Heart left ventricle (tissue), 7 donors: ENCODE measurements around the genes DIO1, TTC4 and TTC22.

DNA sequence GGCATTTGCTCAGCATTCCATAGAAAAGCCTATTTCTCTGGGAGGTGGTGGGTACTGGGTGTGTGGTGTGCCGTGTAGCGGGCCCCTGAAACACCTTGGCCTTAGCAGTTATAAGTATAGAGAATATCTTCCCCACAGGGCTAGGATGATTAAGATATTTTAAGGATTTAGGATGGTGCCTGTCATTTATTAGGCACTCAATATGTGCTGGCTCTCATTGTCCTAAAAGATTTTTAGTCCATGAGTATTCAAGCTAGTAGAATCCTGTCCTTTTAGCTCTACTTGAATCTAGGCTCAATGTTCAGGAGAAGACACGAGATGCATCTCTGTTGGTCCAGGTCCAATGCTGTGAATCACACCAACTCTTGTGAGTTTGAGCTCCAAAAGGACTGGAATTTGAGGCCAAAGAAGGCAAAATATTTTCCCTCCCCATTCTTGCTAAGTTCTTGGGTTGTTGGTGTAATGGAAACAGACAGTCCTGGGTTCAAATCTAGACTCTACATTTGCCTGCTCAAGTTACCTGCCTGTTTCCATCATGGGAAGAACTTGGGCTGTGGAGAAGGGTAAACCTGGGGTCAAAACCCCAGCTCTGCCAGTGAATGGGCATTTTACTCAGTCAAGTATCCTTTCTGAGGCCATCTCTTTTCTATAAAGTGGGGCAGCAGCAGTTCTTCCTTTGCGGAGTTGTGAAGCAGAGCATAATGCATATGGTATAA lies 1.4 kb upstream of the PODN start:
- PRO-cap, 6 experiments: no peak in any of the 6 experiments
- RAMPAGE, long total RNA, 2 experiments: no peak in any of the 2 experiments
- RRBS: no CpG with 5 or more reads among the region's 4 CpGs

- PRO-cap, 6 experiments: no peak in any of the 6 experiments
- RAMPAGE, long total RNA, 2 experiments: no peak in any of the 2 experiments
- RRBS: 39% methylated on average over 2 of the region's 10 CpGs
Observed at GRCh38 chr1:53081780-53082258, 19.8 kb downstream of the PODN start.

DNA sequence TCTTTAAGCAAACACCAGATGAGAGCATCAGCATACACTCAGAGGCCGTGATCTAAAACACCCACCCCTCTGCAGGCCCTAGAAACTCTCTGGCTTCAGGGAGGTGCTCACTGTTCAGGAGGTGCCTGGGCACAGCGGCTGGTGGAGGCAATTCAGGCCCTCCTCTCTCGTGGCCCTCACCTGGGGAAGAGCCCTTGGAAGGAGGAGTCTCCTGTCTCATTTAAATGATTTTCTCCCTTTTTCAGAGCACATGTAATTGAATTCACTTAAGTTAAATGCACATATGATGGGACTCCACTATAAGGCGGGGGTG lies 16.4 kb downstream of the SLC1A7 start:
- PRO-cap, 6 experiments: no peak in any of the 6 experiments
- RAMPAGE, long total RNA, 2 experiments: no peak in any of the 2 experiments
- RRBS: no CpG with 5 or more reads among the region's 4 CpGs

DNA sequence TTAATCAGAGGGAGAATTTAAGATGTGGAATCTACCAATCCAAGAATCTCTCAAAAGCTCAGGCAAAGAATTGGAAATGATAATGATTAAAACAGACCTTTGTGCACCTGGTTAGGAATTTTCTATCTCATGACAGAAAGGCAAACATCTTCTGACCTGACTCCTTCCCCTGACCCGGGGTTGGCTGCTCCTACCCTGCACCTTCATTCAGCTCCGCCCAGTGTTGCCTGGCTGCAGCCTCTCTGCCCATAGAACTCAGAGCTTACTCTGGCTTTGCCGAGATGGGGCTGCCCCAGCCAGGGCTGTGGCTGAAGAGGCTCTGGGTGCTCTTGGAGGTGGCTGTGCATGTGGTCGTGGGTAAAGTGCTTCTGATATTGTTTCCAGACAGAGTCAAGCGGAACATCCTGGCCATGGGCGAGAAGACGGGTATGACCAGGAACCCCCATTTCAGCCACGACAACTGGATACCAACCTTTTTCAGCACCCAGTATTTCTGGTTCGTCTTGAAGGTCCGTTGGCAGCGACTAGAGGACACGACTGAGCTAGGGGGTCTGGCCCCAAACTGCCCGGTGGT lies at the start of gene DIO1:
Gene DIO1, plus strand, starts transcription at position 258 of the 574 bp plus-strand sequence.
- PRO-cap, 6 experiments: no peak in any of the 6 experiments
- RAMPAGE, long total RNA, 2 experiments: no peak in any of the 2 experiments
- RRBS: no CpG with 5 or more reads among the region's 13 CpGs

- PRO-cap, 6 experiments: no peak in any of the 6 experiments
- RAMPAGE, long total RNA, 2 experiments: no peak in any of the 2 experiments
- RRBS: no CpG with 5 or more reads among the region's 5 CpGs
Observed at GRCh38 chr1:53909790-53910441, 15.9 kb downstream of the DIO1 start.

GRCh38 chr1:54225356-54226281 lies 25.7 kb downstream of the MRPL37 start:
- PRO-cap, 6 experiments: no peak in any of the 6 experiments
- RAMPAGE, long total RNA, 2 experiments: start-site peak on the minus strand in 1 of 2 experiments, at chr1:54226037-54226204 at its widest, 12 reads per replicate
- RRBS: 100% methylated on average over 2 of the region's 23 CpGs

DNA sequence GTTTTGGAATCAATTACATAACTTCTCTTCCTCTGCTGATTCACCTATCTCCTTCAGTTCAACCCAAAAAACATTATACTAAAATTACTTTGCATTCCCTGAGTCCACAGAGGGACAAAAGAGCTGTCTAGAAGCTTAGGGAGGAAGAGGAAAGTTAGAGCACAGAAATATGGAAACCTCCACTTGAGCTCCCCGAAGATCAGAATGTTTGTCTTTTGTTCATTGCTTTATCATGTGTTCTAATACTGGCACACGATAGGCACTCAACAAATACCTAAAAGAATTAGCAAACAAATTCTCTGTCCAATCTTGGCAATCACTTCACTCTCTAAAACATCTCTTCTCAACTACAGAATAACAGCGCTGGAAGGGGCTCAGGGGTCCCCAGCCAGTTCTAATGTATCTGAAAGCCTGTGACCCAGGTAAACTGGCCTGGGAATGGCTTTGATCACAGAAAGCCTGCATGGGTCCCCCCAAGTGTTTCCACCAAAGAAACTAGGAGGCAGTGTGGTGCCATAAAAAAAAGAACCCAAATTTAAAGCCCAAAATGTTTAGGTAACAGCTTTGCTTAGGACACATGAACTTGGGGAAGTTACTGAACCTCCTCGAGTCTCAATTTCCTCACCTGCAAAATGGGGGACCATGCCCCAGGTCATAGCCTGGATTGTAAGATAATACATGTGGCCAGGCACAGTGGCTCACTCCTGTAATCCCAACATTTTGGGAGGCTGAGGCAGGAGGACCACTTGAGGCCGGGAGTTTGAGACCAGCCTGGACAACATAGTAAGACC lies 160.3 kb downstream of the MRPL37 start:
- PRO-cap, 6 experiments: no peak in any of the 6 experiments
- RAMPAGE, long total RNA, 2 experiments: no peak in any of the 2 experiments
- RRBS: no CpG with 5 or more reads among the region's 5 CpGs

- PRO-cap, 6 experiments: peak in 1 of 6 experiments; most common minus-strand start chr1:54376847 (in 1)
- RAMPAGE, long total RNA, 2 experiments: no peak in any of the 2 experiments
- RRBS: no CpG with 5 or more reads among the region's 15 CpGs
Observed at GRCh38 chr1:54376394-54377731, 171.2 kb upstream of the ACOT11 start.

DNA sequence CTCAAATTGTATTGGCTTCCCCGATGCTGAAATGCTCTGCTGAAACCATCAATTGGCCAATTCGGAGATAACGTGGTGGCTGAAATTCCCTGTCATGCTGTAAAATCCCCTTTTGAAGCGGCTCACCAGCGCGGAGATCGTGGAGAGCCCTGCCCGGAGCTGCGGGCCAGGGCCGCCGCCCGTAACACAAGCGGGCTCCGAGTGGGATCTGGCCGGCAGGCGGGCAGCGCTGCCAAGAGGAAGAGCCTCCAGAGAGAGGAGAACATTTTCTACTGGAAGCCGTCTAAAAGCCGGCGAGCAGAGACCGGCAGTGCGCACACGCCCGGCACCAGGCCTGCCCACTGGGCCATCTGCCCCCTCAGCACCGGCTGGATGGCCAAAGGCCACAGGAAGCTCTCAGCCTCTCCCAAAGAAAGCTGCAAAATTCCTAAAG lies 157.4 kb upstream of the ACOT11 start:
- PRO-cap, 6 experiments: no peak in any of the 6 experiments
- RAMPAGE, long total RNA, 2 experiments: no peak in any of the 2 experiments
- RRBS: 51% methylated on average over 13 of the region's 25 CpGs

DNA sequence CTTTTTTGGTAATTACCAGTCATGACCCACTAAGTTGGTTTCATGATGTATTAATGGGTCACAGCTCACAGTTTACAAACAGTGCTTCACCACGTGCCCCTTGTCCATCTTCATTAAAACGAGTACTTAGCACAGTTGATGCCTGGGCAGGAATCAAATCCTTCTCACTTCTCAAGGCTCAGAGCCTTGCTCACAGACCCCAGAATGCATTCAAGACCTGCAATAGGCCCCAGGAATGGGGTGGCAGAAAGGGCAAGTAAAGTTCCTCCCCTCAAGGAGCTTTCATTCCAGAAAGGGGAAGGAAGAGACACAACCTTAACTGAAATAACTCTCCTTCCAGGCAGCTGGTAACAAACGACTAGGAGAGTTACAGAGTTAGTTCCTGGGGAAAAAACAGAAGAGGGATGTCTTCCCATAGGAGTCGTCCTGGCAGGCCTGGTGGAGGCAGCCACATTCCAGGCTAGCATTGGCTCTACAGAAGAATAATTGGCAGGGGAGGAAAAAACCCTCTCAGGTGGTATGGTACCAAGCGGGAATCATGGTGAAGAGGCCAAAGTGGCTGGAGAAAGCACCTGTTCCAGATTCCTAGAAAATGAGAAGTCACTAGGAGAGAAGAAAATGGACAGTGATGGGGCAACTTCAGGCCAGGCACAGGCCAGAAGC lies 155.4 kb upstream of the ACOT11 start:
- PRO-cap, 6 experiments: no peak in any of the 6 experiments
- RAMPAGE, long total RNA, 2 experiments: no peak in any of the 2 experiments
- RRBS: no CpG with 5 or more reads among the region's 5 CpGs

GRCh38 chr1:54463551-54464025 lies 84.4 kb upstream of the ACOT11 start:
- PRO-cap, 6 experiments: no peak in any of the 6 experiments
- RAMPAGE, long total RNA, 2 experiments: no peak in any of the 2 experiments
- RRBS: no CpG with 5 or more reads among the region's 8 CpGs

DNA sequence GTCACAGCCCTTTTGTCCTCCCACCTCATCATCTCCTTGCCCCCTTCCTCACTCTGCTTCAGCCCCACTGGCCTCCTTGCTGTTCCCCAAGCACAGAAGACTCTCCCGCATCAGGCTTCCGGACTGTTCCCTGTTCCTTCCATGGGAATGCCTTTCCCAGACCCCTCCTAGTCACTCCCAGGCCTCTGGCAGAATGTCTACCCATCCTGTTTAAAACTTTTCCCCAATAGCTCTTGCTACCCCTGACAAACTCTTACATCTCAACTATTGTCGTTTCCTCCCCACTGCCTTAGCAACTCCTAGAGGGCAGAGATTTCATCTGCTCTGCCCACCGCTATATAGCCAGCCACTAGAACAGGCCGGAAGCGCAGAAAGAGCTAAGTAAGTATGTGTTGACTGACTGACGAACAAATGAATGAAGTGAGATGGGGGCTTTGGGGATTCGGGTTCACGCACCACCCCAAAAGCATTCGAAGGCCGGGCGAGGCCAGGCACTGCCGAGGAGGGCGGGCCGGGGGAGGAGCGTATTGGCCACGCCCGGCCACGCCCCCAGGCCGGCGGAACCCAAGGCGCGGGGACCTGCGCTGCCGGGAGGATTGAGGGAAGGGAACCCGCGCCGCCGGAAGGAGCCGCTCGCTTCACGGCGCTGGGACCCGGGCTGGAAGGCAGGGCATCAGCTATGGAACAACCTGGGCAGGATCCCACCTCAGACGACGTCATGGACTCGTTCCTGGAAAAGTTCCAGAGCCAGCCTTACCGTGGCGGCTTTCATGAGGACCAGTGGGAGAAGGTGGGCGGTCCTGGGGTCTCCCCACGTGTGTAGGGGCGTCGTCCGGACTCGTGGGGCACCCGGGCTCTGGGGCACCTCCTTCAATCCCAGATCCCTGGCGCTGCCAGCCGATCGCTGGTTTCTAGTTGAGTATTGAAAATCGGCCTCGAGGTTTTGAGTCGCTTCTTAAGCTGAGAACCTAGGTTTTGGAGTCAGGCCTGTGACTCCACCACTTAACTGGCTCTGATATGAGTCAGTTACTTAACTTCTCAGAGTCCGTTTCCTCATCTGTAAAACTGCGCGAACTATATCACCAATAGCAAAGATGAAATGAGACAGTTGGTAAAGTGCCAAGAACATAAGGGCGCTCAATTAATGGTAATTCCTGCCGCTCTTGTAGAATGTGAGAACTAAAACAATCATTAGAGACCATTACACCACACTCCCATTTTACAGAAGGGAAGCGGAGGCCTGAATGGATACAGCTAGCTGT lies at the start of gene TTC4:
Gene TTC4, plus strand, starts transcription at position 632 of the 1,262 bp plus-strand sequence.
- PRO-cap, 6 experiments: peak in 6 of 6 experiments; most common plus-strand start position 636 of the sequence (in 5); most common minus-strand start position 496 of the sequence (in 6)
- RAMPAGE, long total RNA, 2 experiments: start-site peak on the plus strand in 2 of 2 experiments, centred at positions 639 to 641 of the sequence, 89 to 191 reads per replicate
- RRBS: 2% methylated on average over 5 of the region's 58 CpGs

DNA sequence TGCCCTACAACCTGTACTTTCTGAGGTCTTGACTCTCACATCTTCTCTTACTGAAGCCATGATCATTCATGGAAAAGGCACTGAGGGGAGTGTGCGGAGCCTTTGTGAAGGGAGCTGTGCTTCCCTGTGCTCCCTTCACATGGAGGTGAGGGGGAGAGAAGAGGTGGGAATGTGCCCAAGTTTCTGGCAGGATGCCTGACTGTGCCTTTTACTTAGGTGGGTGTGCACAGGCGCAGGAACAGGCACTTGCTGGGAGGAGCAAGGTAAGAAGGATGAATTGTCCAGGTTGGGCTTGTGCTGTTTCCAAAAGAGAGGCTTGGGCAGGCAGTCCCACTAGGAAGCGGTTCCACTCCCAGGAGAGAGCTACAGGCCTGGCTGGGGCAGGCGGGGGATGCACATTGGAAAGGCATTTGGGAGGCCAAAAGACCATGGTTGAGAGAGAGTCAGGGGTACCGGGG lies 1.0 kb downstream of the TTC22 start:
- PRO-cap, 6 experiments: no peak in any of the 6 experiments
- RAMPAGE, long total RNA, 2 experiments: no peak in any of the 2 experiments
- RRBS: no CpG with 5 or more reads among the region's 5 CpGs

DNA sequence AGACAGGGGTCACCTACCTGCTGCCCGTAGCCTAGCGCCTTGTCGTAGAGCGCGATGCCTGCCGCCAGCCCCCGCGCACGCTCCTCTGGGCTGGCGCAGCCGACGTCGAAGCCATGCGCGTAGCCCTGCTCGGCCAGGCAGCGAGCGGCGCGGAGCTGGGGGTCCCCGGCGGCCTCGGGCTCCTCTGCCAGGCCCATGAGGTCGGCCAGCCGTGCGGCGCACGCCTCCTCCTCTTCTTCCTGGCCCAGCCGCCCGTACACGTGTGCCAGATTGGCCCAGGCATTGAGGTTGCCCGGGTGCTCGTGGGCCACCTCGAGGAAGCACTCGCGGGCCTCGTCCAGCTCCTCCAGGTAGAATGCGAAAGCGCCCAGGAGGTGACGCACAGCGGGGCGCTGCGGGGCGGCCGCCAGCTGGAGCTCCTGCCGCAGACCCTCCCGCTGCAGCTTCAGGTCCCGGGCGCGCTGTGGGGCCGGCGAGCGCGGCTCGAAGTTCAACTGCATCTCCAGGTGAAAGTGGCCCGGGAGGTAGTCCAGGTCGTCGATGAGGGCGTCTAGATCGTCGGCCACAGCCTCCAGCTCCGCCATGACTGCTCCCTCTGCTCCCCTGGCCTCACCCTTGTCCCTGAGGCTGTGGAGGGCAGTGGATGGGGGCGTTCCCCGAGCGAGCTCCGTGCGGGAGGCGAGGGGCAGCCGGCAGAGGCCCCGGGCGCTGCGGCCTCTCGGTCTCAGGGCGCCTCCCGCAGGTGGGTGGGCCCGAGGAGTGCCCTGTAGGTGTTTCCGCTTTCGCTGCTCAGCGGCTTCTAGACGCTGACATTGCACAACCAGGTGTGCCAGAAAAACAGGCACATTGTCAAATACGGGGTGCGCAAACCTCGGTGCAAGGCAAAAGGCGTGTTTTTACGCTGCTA lies at the start of gene TTC22:
Gene TTC22, minus strand, starts transcription at position 744 of the 907 bp plus-strand sequence.
- PRO-cap, 6 experiments: no peak in any of the 6 experiments
- RAMPAGE, long total RNA, 2 experiments: no peak in any of the 2 experiments
- RRBS: 3% methylated on average over 6 of the region's 85 CpGs

GRCh38 chr1:54887332-54887755 lies 349 bp upstream of the DHCR24 start:
- PRO-cap, 6 experiments: peak in 6 of 6 experiments; most common plus-strand start chr1:54887410 (in 3)
- RAMPAGE, long total RNA, 2 experiments: no peak in any of the 2 experiments
- RRBS: under 1% methylated on average over 12 of the region's 32 CpGs

DNA sequence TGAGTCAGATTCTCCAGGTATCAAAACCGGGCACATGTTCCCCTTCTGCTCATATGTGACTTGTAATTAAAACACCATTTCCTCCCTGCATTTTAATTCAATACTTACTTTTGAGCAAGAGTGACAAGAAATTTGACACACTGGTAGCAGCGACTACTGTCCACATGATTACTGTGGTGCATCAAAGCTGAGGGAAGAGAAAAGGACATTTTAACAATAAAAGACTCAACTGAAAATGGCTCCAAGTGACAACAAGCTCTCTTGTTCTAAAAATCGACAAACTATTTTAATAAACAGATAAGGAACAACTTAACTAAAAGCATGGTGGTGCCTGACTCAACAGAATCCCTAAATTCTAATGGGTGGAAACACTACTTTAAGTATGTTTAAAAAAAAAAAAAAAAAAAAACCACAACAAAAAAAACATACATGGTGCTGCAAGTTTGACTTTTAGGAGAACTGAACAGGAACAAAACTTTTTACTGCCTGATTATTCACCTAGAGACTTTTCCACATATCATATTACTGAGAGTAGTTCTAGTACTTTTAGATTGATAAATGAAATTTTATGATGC lies 34.5 kb downstream of the PCSK9 start:
- PRO-cap, 6 experiments: no peak in any of the 6 experiments
- RAMPAGE, long total RNA, 2 experiments: no peak in any of the 2 experiments
- RRBS: no CpG with 5 or more reads among the region's 3 CpGs

DNA sequence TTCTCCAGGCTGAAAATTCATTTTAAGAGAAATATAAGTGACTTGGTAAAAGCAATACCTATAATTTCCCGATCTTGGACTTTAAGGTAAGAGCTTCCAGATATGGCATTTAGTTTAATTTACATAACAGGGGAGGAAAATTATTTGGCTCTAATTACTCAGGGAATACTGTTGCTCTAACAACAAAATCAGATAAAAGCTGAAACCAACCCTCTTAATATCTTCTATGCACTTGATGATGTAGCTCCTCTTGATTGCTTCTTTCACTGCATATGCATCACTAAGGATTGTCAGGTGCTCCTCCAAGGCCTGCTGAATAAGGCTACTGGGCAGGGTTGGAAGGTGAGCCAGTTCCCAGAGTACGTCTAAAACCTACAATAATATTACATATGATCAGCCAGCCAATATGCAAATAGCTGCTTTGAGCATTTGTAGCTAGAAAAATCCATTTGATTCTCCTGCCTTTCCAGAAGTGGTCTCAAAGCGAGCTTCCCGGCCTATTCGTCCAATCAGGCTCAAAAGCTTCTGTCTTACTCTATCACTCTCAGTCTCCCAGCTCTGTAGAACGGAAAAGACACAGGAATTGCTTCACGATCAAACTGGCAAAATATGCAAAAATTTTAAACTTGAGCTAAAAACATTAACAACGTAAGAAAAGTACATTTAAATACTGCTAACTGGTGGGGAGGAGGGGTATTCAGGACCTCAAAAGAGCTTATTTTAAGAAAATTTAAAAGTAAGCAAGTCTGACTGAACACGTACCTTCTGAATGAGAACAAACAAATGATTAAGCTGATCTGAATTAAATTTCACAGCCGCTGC lies 61.0 kb downstream of the USP24 start:
- PRO-cap, 6 experiments: no peak in any of the 6 experiments
- RAMPAGE, long total RNA, 2 experiments: no peak in any of the 2 experiments
- RRBS: no CpG with 5 or more reads among the region's 10 CpGs

- PRO-cap, 6 experiments: no peak in any of the 6 experiments
- RAMPAGE, long total RNA, 2 experiments: no peak in any of the 2 experiments
- RRBS: no CpG with 5 or more reads among the region's 2 CpGs
Observed at GRCh38 chr1:55179633-55180123, 35.5 kb downstream of the USP24 start.

- PRO-cap, 6 experiments: no peak in any of the 6 experiments
- RAMPAGE, long total RNA, 2 experiments: no peak in any of the 2 experiments
- RRBS: no CpG with 5 or more reads among the region's 4 CpGs
Observed at GRCh38 chr1:55211569-55212450, 3.4 kb downstream of the USP24 start.

- PRO-cap, 6 experiments: no peak in any of the 6 experiments
- RAMPAGE, long total RNA, 2 experiments: no peak in any of the 2 experiments
- RRBS: no CpG with 5 or more reads among the region's 10 CpGs
Observed at GRCh38 chr1:55214083-55214454, 1.1 kb downstream of the USP24 start.